Temporal lobe (tissue), 2 donors: ENCODE measurements around the genes ADAL, TERB2 and SPATA5L1.

DNA sequence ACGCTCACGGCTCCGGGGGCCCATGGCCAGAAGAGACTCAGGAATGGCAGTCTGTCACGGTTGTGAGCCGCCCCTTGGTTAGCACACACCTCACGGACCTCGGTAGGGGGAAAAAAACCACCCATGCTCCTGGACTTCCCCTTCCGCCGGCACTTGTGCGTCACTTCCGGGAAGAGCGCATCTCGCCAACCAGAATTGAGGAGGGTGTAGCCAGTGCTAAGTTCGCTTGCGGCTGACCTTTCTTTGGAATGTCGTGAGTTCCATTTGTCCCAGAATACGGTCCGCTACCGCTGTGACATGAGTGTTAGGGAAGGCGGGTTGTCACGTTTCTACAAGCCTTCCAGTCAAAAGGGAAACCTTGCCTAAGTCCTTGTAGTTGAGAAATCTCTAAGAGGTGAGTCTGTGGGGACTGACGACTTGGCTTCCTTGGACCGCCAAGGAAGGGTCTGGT is at the start of gene ADAL:
Gene ADAL (plus strand): TSS at position 207 of the 451 bp plus-strand sequence.
- RAMPAGE, long total RNA = start-site peak on the minus strand centred at position 94 of the sequence, 77 bp wide, 10 and 24 reads in 2 replicates

DNA sequence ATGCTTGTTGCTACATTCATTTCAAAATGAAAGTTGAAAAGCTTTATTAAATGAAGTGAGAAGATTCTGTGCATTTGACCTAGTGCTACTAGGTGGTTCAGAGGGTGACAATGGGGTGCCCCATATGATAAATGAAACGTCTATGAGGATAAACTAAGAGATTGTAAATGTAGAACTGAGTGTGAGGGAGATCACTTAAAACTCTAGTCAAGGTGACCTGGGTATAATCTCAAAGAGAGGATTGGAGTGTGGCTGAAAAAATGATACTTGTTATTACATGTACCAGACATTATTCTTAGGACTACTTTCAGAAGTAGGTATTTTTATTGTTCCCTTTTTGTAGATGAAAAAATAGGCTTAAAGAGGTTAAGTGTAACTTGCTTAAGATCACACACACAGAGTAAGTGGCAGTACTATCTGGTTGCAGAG is 7.7 kb downstream of the ADAL start:
- RAMPAGE, long total RNA = no peak

DNA sequence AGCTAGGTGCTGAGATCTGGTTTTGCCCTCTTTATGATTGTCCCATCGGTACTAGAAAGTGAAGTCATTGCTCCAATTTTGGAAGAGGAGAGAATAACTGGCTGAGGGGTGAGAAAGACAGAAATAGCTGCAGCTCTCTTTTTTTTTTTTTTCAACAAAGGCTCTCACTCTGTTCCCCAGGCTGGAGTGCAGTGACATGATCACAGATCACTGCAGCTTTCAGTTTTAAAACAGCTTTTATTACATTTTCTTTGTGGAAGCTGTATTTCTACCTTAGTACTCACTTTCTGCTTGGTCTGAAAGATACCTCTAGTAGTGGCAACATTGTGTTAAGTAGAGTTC is 18.1 kb downstream of the ZSCAN29 start:
- RAMPAGE, long total RNA = no peak

DNA sequence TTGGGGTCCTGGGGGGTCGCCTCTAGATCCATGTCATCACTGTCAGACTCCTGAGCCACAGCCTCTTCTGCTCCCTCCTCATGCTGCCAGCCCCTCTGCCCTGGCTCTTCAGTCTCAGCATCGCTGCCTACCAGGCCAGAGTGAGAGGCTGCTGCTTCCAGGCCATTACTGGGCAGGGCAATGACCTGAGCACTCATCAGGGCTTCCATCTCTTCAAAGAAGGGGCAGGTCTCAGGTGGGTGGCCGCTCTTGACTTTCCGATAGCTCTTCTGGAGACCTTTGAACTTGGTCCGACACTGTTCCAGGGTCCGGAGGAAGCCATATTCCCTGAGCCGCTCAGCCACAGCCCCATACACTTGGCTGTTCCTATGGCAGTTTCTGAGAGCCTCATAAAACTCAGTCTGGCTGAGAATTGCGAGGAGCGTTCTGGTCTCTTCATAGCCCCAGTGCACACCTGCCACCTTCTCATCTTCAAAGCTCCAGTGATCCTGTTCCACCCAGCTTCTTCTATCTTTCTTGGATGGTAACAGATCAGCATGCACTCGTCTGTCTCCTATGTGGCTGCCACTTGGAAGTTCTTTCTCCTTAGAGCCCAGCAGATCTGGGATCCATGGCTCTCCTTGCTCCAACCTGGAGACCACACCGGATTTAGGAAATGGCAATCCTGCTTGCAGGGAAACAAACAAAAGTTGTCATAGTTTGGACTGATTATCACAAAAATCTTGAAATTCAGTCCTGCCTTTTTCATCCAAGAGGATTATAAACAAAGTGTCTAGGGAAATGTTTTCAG is 4.5 kb downstream of the ZSCAN29 start:
- RAMPAGE, long total RNA = no peak

DNA sequence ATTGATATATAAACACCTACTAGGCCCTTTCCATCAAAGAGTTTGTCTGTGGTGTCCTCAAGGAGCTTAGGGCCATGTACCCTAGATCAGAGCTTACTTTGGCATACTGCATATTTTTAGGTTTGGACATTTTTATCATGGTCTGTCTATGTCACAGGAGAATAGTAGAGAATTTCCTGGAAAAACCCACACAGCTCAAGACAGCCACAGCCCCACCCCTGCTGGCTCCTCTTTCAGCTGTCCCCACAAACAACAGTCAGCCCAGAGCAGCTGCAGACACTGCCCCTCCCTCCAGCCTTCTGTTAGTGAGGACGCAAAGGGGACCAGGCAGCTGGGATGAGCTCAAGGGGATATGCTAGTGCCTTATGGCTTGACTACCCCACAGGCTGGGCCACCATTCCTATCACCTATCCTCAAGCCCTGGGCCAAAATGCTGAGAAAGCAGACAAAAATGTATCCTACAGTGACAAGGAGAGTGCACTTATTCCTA is 3.2 kb upstream of the MAP1A start:
- RAMPAGE, long total RNA = no peak

DNA sequence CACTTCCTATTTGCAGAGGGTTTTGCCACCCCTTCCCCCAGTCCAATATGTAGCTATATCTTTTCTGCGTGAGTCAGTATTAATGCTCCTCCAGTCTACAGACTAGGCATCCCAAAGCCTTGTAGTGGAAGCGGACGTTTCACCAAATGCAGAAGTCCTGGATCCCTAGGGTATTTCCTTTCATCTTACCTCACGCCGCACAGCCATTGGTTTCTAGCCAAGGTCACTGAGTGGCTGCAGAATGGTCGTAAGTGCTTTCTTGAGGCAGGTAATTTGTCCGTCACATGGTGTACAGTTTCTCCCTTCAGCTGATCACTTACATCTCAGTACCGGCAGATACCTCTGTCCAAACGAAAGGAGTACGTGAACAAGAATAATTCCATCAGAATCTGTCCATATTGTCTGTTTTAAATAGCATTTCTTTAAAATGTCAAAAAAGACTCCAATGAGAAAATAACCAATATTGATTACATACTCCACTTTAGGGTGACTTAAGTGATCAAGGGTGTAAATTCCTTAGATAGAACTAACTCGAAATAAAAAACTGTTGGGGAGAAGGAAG is 801 bp downstream of the PDIA3 start:
- RAMPAGE, long total RNA = no peak

DNA sequence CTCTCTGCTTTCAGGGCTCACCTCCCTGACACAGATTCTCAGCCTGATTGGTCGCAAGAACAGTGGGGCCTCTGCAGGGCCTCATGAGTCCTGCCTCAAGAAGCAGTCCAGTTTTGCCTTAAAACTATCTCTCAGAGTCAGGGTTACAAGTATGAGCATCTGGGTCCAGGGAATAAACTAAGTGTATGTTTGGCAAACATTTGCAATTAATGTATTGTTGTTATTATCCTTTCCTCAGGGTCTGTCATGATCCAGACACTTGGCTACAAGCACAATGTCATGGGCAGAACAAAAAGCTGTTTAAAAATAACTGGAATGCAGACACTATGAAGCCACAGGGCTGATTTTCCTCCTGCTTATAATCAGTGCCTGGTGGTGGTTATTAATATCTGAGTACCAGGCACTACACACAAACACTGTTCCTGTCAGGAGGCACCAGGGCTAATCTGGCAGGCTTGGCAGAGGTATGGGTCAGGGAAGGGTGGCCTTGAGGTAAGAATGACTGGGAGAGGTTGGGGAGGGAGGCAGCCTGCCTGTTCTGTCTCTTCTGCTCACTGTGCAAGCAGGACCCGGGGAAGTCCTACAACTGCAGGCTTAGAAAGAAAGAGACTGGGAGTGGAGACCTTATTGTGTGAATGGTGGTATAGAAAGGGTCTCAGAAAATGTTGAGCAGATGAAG is 67.1 kb downstream of the WDR76 start:
- RAMPAGE, long total RNA = no peak

GRCh38 chr15:44251921-44252120 is 36.7 kb upstream of the GOLM2 start:
- RAMPAGE, long total RNA = no peak

DNA sequence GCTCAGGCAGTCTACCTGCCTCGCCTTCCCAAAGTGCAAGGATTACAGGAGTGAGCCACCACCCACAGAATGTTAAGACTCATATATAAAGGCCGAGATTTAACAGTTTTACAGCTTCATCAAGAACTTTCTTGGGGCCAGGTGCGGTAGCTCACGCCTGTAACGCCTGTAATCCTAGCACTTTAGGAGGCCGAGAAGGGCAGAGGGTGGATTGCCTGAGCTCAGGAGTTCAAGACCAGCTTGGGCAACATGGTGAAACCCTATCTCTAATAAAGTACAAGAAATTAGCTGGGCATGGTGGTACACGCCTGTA is 46.6 kb downstream of the CTDSPL2 start:
- RAMPAGE, long total RNA = no peak

DNA sequence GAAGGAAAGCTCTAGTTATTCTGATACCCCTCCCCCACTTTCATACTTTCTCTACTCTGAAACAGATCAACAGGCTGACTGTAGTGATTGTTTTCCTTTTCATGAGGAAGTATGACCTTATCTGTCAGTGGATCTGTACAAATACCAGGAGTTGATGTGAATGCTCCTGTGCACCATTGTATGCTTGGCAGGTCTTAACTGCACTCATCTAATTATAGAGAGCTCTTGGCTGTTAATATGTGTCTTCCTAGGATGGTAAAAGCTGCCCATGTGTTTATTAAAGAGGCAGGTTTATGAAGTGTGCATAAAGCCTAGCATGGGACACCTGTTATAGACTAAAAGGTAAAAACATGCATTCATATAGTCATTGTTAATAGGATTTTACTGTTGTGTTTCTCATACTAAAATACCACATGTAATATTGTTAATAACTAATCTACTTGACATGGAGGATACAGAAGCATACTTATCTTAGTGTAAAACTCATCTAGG is 18.5 kb downstream of the EIF3J start:
- RAMPAGE, long total RNA = no peak

GRCh38 chr15:44662294-44662998 is 1.0 kb downstream of the SPG11 start:
- RAMPAGE, long total RNA = no peak

- RAMPAGE, long total RNA = no peak
Observed at GRCh38 chr15:44956501-44956882, at the start of gene TERB2. TSS of gene TERB2 (plus strand) at chr15:44956687.

GRCh38 chr15:45079648-45080098 is 34.3 kb downstream of the DUOX2 start:
- RAMPAGE, long total RNA = no peak

DNA sequence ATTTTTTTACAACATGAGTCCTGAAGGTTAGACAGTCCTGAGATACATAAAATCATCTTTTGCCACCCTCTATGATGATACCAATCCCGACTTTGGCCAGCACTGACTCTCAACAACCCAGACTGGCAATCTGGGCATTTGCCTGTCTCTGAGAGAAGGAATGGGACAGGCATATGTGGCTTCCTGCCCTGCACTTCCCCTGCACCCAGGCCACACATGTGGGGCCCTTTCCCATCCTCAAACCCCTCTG is 17.3 kb downstream of the DUOX2 start:
- RAMPAGE, long total RNA = no peak

GRCh38 chr15:45186845-45187830 is 628 bp downstream of the SHF start:
- RAMPAGE, long total RNA = no peak

GRCh38 chr15:45200749-45201606 is 13.2 kb upstream of the SHF start:
- RAMPAGE, long total RNA = no peak

DNA sequence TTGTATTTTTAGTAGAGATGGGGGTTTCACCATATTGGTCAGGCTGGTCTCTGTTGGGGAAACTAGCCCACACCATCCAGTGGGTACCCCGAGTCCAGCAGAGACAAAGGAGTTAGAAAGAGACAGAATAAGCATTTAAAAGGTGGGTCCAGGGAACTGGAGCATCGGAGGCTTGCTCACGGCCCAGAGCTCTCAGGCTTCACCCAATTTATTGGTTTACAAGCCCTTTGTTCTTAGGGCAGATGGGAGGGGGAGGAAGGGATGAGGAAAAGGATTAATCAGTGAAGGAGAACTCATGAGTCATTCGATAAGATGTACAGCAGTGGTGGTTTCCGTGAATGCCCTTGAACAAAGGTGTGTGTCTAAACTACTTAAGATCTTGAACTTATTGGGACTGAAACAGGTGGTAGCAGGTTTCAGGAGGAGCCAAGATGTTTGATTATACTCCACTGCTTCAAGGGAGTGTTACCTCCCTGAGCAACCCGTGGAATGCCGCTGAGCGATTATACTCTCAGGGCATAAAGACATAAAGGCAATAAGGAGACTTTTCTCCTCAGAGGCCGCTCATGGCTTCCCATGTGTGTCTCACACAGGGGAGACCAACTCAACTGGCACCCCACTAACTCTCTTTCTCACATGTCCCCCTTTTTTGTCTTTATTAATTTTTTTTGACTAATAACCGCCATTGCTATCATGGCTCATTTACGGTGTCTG is 17.4 kb upstream of the SLC28A2 start:
- RAMPAGE, long total RNA = no peak

DNA sequence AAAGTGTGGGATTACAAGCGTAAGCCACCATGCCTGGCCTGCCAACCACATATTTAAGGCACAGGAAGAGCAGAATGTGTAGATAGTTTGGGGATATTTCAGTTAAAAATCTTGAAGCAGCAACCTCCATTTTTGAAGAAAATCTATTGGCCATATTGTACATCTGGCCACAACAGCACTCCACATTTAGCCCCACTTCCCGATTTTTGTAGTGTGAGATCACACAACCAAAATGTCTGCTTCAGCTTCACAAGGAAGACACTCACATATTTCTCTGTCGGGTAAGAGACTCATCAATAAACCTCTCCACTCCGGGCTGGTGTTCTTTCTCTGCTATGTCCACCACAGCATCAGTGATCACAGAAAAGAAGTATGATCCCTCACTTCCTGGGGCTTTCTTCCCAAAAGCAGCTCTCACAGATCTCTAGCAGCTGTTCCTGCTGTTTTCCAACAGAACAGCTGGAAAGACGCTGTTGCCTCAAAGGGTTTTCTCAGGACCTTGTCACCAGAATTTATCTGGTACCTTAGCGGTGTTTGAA is 46.5 kb downstream of the GATM start:
- RAMPAGE, long total RNA = no peak

DNA sequence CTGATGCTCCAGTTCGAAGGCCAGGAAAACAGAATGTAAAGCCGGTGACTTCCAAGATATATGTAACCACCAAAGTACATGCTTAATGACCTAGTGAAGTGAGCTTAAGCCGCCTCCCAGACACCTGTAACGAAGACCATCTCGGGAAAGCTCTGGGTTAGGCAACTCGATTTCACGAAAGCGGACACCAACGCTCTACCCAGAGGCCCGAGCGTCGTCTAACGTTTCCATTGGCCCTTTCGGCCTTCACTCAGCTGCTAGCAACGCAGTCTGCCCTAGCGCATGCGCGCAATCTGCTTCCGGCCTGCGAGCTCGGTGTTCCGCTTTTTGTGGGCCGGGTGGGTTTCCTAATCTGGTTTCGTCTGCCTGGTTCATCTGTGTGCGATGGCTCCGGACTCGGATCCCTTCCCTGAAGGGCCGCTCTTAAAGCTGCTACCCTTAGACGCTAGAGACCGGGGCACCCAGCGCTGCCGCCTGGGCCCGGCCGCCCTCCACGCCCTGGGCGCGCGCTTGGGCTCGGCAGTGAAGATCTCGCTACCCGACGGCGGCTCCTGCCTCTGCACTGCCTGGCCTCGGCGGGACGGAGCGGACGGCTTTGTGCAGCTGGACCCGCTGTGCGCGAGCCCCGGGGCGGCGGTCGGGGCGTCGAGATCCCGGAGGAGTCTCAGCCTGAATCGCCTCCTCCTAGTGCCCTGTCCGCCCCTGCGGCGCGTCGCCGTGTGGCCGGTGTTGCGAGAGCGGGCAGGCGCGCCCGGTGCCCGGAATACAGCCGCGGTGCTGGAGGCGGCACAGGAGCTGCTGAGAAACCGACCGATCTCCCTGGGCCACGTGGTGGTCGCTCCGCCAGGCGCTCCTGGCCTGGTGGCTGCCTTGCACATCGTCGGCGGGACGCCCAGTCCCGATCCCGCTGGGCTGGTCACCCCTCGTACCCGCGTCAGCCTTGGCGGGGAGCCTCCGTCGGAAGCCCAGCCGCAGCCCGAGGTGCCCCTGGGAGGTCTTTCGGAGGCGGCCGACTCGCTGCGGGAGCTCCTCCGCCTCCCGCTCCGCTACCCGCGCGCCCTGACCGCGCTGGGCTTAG is at the start of gene SPATA5L1:
Gene SPATA5L1 (plus strand): TSS at position 291 of the 1,078 bp plus-strand sequence.
- RAMPAGE, long total RNA = no peak

- RAMPAGE, long total RNA = no peak
Observed at GRCh38 chr15:45448627-45449184, 18.3 kb downstream of the C15orf48 start.